Hematopoietic multipotent progenitor cell (in vitro differentiated cells): ENCODE data around the genes OSGIN1 and ATP2C2.

GRCh38 chr16:81797370-81797861 is 18.3 kb downstream of the PLCG2 start:
- CAGE, long polyA plus RNA, result no peak

GRCh38 chr16:82138699-82139083 is 31.3 kb downstream of the MPHOSPH6 start:
- CAGE, long polyA plus RNA, result no peak

DNA sequence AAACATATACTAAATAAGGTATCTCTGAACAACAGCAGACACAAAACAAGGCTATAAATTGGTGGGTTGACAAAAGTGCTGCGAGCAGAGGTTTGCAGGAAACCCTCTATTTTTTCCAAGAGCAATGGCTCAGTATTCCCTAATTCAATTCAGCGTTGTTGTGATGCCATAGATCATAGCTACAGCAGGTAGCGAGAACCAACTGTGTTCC is 145.7 kb upstream of the CDH13 start:
- CAGE, long polyA plus RNA, result no peak

- CAGE, long polyA plus RNA, result no peak
Observed at GRCh38 chr16:82627830-82628711, 1.3 kb downstream of the CDH13 start.

DNA sequence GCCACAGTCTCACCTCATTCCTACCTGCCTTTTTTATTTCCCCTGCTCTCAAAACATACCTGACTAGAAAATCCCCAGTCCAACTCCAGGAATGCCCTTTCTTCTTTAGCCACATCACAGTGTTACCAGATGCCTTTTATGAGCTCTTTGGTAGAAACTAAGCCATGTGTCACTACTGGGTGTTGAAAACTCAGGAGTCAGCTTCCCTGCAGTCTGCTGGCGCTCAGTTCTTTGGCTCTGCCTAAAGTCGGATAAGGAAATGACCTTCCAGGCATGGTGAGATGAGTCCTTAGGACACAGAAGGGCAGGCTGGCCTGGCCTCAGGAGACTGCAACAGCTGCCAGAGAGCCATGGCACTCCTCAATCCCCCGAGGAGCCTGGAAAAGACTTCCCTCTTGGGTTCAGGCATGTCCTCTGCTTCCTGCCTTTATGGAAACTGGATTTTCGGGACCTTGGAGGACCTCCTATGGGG is 89.1 kb downstream of the CDH13 start:
- CAGE, long polyA plus RNA, result no peak

- CAGE, long polyA plus RNA, result no peak
Observed at GRCh38 chr16:82833562-82833911, 206.8 kb downstream of the CDH13 start.

- CAGE, long polyA plus RNA, result no peak
Observed at GRCh38 chr16:82995886-82996545, 369.2 kb downstream of the CDH13 start.

GRCh38 chr16:83637028-83637502 is 170.7 kb upstream of the HSBP1 start:
- CAGE, long polyA plus RNA, result no peak

DNA sequence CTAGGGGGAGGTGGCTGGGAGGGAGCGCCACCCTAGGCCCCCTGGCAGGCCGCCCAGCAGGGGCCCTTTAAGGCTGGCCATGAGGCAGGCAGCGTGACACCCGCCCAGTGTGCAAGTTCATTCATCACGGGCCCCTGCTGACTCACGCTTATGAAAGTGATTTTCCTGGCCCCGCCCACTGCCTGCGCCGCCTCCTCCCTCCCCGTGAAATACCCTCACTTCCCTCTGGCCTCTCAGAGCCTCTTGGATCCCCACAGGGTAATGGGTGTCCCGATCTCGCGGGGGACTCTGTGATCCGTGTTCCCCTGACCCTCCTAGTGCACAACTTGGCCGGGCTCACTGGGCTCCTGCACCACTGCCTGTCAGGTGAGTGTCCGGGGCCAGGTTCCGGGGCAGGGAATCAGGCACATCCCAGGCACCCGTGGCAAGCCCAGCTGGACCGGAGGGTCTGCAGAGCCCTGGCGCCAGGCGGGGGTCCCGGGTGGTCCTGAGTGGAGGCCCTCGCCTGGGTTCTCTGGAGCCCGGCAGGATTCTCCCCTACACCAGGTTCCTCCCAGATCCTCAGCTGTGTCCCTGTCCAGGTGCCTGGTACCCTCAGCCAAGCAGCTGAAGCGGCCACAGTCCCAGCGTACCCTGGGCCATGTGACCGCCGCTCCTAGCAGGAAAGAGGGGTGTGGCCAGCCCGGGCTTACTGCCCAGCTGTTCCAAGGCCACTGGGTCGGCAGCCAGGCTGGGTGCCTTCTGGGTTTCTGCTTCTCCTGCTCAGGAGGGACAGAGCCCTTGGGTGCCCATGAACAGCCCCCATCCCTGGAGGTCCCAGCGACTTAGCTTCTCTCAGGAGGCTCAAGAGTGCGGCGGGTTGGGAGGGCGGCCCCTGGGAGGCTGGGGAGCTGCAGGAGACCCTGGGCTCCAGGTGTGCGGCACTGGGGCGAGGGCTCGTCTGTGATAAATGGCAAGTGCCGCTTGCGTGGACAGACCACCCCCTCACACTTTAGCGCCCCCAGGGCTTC is at the start of gene OSGIN1:
Gene OSGIN1 (plus strand): TSS at position 236 of the 1,010 bp plus-strand sequence.
- CAGE, long polyA plus RNA, result no peak

DNA sequence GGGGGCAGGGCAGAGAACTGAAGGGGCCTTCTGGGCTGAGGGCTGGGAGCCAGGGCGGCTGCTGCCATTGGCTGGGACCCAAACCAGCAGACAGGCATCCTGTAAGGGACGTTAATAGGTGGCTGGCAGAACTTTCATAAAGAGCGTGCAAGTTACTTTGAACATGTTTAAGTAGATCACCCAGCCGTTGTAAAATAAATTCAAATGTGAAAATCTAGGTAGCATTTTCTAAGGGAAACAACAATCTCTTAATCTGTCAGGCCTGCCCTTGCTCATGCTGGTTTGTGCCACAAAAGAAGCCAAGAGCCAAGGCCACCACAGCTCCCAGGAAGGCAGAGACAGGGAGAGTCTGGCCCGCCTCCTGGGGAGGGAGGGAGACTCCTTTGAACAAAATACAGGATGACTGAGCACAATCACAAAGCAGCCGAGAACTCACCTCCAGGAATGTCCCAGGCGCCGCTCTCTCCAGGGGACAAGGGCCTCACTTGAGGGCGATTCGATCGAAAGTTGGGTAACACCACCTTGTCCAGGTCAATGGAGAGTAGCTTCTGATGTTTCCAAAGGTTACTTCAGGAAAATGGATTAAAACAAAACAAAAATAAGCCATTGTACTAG is 13.1 kb upstream of the SLC38A8 start:
- CAGE, long polyA plus RNA, result no peak

- CAGE, long polyA plus RNA, result no peak
Observed at GRCh38 chr16:84177583-84177914, 9.3 kb downstream of the TAF1C start.

DNA sequence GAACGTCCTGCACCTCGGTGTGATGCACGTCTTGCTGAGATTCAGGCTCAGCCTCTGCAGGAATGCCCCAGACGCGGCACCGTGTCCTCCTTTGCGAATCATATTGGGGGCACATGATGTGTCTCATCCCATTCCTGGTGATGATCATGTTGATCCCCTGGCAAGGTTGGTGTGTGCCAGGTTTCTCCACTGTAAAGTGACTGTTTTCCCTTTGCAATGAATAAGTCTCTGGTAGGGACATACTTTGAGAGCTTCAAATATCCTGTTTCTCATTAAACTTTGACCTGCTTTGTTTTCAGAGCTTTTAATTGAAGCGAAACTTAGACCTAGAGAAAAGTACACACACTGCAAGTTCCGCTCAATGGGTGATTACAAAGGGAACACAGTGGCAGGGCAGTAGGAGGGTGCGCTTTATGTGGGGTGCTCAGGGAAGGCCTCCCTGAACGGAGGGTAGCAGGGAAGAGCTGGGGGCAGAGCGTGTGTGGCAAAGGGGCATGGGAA is 9.6 kb upstream of the ATP2C2 start:
- CAGE, long polyA plus RNA, result no peak

- CAGE, long polyA plus RNA, result no peak
Observed at GRCh38 chr16:84367760-84369078, at the start of gene ATP2C2. Gene ATP2C2 (plus strand): TSS chr16:84368538.

DNA sequence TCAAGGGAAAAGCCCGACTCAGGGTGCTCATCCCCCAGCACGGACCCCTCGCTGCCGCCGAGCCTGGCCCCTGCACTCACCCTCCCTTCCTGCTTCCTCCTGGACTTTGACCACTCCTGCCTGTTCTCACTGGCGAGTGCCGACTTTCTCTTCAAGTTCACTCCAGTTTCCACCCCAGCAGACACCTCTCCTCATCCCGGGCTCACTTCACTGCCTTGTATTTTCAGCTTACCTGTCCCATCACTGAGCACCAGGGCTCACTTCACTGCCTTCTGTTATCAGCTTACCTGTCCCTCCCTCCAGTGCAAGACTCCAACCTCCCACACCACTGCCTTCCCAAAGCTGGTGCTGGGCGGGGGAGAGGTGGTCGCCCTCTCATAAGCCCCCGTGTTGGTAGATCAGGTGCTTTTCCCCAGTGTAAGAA is 61.0 kb downstream of the MEAK7 start:
- CAGE, long polyA plus RNA, result no peak

GRCh38 chr16:84597397-84598319 is 20.2 kb downstream of the COTL1 start:
- CAGE, long polyA plus RNA, result no peak

- CAGE, long polyA plus RNA, result no peak
Observed at GRCh38 chr16:84759928-84760520, 59.8 kb upstream of the CRISPLD2 start.

DNA sequence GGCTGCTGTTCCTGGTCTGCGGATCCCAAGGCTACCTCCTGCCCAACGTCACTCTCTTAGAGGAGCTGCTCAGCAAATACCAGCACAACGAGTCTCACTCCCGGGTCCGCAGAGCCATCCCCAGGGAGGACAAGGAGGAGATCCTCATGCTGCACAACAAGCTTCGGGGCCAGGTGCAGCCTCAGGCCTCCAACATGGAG is 18.6 kb downstream of the CRISPLD2 start:
- CAGE, long polyA plus RNA, result no peak

- CAGE, long polyA plus RNA, result no peak
Observed at GRCh38 chr16:84975117-84975428, 36.3 kb downstream of the ZDHHC7 start.

GRCh38 chr16:85018654-85019145 is 7.4 kb upstream of the ZDHHC7 start:
- CAGE, long polyA plus RNA, result no peak

DNA sequence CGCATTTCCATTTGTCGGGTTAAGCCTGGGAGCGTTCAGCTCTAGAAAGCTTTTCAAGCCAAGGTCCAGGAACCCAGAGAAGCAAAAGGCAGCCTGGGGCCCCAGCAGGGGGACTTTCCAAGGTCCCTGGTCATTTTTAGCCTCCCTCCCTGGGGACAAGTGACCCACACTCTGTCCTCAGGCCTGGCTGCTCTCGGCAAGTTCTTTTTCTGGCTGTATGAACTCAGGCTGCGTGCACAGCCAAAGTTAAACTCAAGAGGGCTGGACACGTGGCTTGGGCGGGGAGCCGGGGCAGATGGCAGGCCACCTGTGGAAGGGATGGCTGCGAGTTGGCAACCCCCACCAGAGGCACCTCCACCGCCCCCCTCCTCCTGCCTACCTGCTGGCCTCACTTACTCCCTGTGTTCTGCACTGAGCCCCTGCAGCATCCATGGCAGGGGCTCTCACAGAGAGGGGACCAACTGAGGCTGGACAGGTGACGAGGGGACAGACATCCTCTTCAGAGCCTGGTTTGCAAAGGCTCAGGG is 41.5 kb upstream of the CIBAR2 start:
- CAGE, long polyA plus RNA, result no peak